Neural progenitor cell (in vitro differentiated cells): ENCODE data around the genes GP2, ACSM2A and CRYM.

DNA sequence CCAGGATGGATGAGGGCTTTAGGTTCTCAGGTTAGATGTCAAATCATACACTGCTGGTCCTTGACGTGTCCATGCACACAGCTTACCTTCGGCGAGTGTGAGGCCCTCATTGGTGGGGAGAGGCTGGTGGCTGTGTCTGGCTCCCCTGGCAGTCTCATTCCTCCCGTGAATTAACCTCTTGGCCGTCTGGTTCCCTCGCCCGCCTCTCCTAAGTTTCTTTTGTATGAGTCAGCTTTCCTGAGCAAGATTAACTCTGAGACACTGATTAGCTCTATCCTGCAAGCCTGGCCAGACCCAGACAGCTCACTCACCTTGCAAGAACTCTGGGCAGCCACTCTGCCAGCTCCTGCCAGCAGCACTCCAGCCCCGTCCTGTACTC is 39.8 kb downstream of the VPS35L start:
- RAMPAGE, long total RNA: no peak

DNA sequence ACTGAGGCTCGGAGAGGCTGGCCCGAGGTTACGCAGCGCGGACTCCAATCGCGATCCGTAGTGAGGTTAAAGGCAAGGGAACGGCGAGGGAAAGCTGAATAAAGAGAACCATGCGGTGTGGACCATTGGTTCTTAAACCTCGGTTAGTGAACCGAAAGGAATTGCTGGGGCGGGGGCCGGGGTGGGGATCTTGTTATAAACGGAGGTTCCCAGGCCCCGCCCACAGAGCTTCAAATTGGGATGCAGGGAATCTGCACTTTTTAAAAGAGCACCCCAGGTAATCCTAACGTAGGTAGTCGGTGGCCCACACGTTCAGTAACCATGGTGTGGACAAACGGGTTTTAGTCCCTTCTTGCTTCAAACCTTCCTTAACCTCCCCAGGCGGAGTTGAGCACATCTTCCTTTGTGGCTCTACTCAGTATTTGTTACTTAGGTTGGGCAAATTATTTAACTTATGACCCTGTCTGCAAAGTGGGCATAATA is 611 bp downstream of the IQCK start:
- RAMPAGE, long total RNA: no peak

DNA sequence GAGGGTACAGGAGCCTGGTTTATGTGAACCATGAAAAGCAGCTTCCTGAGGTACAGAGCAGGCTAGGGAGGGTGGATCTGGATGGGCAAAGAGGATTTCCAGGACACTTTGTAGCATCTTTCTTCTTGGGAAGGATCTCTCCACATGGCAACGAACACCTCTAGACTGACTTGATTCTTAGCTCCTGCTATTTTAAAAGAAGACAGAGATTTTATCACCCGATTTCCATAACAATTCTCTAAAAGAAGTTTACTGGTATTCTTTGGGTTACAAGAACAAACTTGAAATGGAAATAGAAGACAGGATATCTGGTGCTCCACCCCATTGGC is 43.3 kb downstream of the IQCK start:
- RAMPAGE, long total RNA: no peak

DNA sequence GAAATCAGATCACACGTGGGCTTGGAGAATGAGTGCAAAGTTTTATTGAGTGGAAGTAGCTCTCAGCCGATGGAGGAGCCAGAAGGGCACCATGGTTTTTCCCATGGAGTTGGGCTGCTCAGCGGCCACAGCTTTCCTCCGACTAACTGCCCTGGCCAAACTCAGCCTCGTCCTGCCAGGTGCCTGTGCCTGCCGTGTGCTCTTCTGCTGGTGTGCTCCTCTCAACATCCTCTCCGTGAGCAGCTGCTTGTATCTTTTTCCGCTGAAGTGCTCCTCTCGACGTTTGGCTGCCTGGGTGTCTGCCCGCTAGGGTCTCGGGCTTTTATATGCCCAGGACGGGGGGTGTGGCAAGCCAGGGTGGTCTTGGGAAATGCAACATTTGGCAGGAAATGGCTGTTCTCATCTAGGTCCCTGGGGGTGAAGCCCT is 49.3 kb downstream of the IQCK start:
- RAMPAGE, long total RNA: no peak

DNA sequence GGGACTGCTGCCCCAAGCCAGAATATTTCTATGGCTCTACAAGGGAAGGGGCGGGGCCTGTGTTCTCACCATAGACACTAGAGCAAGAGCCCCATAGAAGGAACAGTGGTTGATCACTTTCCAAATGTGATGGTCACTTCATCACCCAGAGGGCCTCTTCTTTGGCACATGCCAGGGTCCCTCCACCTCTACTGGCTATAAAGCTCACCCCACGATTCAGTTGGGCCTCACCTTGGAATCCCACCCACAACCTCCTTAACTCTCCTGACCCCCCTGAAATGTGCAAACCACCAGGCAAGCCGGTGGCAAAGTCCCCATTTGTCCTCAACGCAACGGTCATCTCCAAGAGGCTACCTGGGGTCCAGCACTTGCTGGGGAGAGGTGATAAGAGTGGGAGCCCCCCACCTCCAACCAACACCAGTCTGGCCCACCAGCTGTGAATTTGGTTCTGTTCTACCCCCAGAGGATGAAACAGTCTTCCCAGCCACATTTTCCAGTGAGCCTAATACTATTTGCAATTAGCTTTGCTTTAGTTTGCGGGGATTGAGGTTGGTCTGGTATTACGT is 24.8 kb downstream of the GPRC5B start:
- RAMPAGE, long total RNA: no peak

GRCh38 chr16:19871857-19872584 is 12.6 kb downstream of the GPRC5B start:
- RAMPAGE, long total RNA: no peak

GRCh38 chr16:19884206-19884602 is 444 bp downstream of the GPRC5B start:
- RAMPAGE, long total RNA: no peak

DNA sequence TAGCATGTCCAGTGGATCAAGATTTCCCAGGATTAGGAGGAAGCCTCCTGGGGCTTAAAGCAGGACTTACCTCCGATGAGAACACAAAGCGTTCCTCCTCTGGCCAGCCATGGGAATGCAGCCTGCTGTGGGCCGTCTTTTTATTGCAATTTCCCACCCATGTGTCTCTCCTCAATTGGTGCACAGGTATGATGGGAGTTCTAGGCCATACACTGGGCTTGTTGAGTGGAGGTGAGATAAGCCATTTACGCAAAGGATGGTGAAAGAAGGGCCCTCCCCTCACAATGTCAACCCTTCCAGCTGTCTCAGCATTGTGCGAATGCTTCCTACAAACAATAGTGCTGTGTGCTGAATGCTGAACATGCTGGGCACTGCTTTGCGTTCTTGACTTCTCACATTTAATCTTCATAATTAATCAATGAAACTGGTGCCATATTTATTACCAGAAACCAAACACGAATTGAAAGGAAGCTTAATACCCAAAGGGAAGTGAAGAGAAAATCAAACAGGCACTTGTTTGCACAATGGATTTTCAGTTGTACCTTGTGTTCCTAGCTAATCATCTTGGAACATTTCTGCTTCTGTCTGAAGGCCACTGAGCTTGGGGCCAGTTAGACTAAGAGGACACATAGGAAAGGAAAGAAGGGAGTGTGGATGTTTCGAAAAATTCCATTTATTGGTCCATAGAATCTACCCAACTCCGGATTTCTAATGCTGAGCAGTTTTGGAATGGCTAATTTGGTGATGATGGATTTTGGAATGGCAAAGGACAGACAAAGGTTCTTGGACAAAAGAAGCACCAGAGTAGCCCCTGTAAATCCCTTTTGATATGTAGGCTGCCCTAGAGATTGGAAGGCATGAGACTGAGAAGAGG is at the start of gene GP2:
GP2 (minus strand) TSS at position 117 of the 874 bp plus-strand sequence.
- RAMPAGE, long total RNA: no peak

GRCh38 chr16:20451360-20451673 is at the start of gene ACSM2A:
TSS of gene ACSM2A (plus strand) at chr16:20451521.
- RAMPAGE, long total RNA: no peak

DNA sequence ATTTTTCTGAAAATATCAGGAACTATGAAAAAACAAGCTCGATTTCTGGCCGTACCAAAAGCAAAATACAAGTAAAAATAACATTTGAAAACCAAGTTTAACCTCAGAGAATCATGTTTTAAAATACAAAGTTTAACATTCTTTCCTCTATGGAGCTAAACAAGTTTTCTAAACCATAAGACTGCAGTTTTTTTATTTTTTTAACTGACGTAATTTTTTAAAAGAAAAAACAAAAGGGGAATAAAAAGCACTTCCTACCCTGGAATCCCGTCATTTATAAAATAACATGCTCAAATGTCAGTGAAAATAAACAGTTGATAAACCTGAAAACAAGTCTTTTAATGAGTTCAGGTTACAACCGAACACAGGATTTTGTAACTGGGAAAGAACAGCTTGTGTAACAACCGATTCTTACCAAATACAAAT is 7.9 kb downstream of the THUMPD1 start:
- RAMPAGE, long total RNA: no peak

- RAMPAGE, long total RNA: no peak
These were observed 2.9 kb downstream of the THUMPD1 start for GRCh38 chr16:20738589-20739187.

GRCh38 chr16:20746849-20747742 is 5.5 kb upstream of the THUMPD1 start:
- RAMPAGE, long total RNA: no peak

DNA sequence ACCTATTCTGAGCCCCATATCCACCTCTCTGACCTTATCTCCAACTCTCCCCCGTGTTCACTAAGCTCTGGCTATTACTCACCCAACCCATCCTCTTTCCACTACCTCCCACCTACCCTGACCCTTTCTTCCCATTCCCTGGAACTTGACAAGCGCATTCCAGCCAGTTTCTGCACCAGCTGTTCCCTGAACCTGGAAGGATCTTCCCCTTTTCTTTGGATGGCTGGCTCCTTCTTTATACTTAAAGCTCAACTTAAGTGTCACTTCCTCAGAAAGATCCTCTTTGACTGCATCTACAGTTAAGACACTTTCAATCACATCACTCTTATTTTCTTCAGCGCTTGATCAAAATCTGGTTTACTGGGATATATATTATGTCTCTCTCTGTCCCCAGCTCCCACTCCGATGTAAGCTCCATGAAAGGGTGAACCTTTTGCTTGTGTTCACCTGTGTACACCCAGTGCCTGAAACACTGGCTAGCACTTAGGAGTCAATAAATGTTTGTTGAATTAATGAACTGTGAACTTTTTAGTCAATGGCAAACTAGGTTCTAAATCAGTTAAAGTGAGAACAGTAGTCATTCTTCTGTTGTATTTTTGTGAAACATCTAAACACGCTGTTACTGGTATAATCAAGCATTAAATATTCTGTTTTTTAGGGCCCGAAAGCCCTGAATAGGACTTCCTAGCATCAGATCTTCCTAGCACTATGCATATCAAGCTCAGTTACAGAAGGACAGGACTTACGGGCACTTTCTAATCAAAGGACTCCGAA is 2.0 kb downstream of the DCUN1D3 start:
- RAMPAGE, long total RNA: no peak

- RAMPAGE, long total RNA: no peak
These were observed 16.1 kb downstream of the CRYM start for GRCh38 chr16:21261966-21262377.

- RAMPAGE, long total RNA: no peak
These were observed at the start of gene CRYM for GRCh38 chr16:21277855-21278905. TSS of gene CRYM (minus strand) at chr16:21278290.

- RAMPAGE, long total RNA: no peak
These were observed 24.3 kb upstream of the CRYM start for GRCh38 chr16:21302258-21302856.

GRCh38 chr16:21364163-21364830 is 86.2 kb upstream of the CRYM start:
- RAMPAGE, long total RNA: no peak

DNA sequence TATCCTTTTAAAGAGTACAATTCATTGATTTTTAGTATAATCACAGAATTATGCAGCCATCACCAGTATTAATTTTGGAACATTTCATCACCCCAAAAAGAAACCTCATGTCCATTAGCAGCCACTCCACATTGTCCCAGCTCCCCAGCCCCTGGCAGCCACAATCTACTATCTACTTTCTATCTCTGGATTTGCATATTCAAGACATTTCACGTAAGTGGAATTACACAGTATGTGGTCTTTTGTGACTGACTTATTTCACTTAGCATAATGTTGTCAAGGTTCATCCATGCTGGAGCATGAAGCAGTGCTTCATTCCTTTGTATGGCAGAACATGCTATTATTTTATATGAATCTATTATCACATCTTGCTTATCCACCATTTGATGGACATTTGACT is 10.6 kb downstream of the METTL9 start:
- RAMPAGE, long total RNA: no peak

DNA sequence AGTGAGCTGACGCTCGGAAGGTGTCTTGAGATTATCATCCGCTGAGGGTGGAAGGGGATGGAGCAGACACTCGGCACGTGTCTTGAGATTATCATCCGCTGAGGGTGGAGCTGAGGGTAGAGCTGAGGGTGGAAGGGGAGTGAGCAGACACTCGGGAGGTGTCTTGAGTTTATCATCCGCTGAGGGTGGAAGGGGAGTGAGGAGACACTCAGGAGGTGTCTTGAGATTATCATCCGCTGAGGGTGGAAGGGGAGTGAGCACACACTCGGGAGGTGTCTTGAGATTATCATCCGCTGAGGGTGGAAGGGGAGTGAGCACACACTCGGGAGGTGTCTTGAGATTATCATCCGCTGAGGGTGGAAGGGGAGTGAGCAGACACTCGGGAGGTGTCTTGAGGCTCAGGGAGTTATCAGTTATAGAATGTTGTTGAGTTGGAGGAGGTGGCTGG is 20.3 kb downstream of the NPIPB4 start:
- RAMPAGE, long total RNA: no peak

DNA sequence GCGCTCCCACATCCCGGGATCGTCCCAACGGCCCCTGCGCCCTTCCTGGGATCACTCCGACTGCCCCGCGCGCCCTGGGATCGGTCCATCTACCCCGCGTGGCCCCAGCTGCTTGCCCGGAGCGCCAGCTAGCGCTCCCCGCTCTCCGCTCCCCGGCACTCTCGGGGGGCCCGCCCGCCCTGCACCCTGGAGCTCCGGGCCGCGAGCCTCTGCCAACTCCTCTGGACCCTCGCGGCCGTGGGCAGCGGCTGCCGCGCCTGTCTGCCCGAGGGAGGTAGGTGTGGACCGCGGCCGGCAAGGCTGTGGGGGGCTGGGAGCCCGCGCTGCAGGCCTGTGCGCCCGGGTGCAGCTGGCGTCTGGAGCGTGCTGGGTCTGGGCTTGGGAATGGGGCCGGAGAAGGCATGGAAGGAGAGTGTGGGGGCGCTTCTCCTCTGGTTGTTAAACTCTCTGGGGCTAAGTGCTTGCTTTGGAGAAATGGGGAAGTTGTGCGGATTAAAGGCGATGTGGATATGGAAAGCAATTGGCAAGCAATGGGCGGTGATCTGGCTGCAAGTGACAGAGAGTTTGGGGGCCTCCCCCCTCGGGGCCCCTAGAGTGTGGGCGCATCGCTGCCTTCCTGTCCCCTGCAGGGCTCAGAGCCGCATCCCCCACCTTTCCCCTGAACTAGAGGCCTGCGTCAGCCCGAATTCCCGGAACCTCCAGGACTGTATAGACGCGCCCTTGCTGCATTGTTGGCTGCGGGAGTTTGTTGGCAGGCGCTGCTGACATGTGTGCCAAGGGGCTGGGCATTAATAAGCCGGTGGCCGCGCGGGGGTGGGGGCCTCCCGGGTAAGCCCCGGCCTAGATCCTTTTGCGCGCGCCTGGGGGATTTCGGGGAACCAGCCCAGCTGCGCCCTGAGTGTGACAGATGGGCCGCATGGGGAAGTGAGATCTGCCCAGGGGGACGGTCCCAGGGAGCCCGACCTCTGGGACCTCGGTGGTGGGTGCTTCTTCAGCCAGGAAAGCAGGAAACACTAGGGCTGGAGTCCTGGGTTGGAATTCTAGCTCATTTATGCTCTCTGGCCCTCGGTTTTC is 665 bp downstream of the EEF2K start:
- RAMPAGE, long total RNA: no peak